Temporal lobe (tissue), 2 donors: ENCODE measurements around the genes SPTSSB, MYNN and RPL22L1.

GRCh38 chr3:161371437-161372314, at the start of gene SPTSSB:
Gene SPTSSB, minus strand, starts transcription at chr3:161371517.
- RAMPAGE, long total RNA, result no peak

DNA sequence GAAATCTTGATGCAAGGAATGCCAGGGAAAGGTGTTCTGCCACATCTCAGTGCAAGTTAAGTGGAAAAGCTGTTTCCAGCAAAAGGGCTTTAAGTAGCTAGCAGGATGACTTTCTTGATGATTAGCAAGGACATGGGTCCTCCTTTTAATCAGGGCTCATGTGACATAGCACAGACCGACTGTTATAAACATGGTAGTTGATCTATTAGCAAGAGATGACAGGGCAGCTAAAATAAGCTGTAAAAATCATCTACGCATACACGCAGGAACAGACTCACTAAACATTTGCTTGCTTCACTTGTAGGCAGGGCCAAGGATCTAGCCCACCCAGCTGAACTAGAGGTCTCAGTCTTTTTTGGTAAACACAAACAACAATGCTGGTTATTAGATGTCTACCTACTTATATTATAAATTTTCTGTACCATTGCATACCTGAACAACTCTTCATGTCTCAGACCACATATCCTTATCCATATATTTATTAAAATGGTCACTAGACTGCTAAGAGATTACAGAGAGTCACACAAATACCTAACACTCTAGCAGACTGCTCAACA, 68.9 kb downstream of the GOLIM4 start:
- RAMPAGE, long total RNA, result no peak

- RAMPAGE, long total RNA, result no peak
These were observed 3.7 kb downstream of the GOLIM4 start for GRCh38 chr3:168091833-168092639.

- RAMPAGE, long total RNA, result no peak
These were observed 164.9 kb upstream of the GOLIM4 start for GRCh38 chr3:168260667-168260945.

DNA sequence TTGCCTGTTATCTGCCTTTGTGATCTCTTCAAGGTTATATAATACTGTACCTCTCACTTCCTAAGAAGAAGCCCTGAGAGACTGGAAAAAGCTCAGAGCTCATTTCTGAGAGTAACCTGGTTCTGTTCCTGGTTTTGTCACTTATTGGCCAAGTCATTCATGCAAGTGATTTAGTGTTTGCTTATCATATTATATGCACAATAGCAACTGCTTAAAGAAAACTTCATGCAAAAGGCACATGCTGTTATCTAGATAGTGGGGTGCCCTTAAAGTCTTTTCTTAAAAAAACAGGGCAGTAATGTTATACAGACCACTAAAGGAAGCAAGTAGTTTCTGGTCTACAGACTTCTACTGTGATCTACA, 782.4 kb upstream of the GOLIM4 start:
- RAMPAGE, long total RNA, result no peak

DNA sequence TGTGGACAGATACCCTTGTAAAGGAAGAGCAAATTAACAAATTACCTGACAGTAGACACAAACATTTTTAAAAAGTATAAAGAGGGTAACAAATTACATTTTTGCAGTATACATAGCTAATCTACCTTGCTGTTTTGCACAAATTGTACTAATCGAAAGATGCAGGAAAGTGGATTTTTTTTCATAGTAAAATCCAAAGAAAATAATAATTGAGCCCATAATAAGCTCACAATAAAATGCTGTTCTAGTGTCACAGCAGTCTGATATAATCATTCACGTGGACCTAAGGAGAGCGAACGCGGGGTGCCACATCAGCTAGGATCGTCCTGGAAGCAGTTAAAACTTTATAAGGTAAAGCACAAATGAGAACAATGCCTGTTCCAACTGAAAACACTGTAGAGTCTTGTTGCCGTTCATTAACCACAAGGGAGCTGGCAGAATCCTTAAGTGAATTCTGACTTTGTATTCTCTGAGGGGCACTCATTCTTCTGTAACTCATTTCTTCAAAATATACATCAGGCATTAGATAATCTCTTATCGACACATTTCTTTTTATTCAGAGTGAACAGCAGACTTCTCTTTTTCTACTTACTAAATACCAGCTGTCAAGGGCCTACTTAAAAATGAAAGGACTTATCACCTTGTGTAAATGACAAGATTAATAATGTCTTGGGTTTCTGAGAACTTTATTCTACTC, 524.7 kb downstream of the MECOM start:
- RAMPAGE, long total RNA, result no peak

DNA sequence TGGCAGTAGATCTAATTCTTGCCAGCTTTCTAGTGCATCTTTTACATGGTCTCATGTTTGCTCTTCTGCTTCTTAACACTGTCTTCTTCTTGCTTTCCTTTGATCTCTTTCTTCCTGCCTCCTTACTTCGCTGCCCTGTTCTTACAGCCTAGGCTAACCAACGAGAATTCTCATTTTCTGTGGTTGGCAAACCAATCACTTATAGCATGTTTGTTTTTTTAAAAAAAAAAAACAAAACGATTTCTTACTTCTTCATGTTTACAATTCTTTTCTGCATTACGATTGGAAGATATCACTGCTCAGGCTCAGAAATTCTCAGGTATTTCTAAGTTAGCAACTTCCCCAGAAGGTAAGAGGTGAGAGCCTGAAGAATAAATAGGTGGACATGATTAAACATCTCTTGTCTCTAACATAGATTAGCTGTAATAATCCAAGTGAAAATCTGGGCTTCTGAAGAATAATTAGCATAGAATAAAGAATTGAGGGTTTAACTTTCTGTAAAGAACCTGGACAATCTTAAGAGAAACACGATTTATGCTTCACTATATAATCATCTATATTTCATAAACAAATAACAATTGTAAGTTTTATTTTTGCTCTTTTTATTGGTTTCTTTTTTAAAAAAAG, 241.9 kb downstream of the MECOM start:
- RAMPAGE, long total RNA, result no peak

GRCh38 chr3:169539927-169540821, 123.3 kb downstream of the MECOM start:
- RAMPAGE, long total RNA, result no peak

DNA sequence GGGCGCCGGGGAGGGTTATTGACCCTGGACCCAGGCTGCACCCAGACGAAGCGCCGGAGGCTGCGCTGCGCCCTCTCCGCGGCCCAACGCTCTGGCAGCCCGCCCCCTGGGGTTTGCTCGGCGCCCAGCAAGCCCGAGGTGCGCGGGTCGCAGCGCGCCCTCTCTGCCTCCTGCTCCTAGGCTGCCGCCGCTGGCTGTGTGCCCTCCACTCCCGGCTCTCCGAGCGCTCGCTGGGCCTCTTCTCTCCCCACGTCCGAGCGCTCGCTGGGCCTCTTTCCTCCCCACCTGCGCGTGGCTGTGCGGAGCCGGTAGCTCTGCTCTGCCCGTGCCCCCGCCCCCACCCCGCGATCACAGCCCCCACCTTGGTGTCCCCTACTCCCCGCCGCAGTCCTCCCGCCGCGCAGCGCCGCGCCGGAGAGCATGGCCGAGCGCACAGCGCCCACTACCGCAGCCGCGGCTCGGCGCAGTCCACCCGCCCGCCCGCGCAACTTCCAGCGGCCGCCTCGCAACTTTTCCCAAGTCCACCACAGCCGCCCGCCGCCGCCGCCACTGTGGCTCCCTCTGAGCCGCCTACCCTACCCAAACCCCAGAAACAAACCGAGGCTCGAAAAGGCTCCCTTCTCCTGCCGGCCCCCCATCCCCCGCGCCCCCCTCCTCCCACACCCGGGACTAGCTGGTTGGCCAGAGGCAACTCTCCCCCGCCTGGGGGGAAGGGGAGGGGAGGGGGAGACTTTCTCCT, 1.1 kb downstream of the MECOM start:
- RAMPAGE, long total RNA, result no peak

DNA sequence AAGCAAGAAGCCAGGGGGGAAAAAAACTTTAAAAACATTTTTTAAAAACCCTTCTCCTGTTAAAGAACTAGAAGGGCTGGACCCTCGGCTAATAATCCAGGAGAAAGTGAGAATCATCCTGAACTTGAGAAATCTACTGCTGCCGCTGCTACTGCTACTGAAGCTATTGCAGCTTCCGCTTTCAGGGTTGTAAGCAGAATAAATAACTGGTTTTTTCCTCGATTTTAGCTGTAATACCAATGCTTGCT, 420 bp upstream of the MECOM start:
- RAMPAGE, long total RNA, result no peak

DNA sequence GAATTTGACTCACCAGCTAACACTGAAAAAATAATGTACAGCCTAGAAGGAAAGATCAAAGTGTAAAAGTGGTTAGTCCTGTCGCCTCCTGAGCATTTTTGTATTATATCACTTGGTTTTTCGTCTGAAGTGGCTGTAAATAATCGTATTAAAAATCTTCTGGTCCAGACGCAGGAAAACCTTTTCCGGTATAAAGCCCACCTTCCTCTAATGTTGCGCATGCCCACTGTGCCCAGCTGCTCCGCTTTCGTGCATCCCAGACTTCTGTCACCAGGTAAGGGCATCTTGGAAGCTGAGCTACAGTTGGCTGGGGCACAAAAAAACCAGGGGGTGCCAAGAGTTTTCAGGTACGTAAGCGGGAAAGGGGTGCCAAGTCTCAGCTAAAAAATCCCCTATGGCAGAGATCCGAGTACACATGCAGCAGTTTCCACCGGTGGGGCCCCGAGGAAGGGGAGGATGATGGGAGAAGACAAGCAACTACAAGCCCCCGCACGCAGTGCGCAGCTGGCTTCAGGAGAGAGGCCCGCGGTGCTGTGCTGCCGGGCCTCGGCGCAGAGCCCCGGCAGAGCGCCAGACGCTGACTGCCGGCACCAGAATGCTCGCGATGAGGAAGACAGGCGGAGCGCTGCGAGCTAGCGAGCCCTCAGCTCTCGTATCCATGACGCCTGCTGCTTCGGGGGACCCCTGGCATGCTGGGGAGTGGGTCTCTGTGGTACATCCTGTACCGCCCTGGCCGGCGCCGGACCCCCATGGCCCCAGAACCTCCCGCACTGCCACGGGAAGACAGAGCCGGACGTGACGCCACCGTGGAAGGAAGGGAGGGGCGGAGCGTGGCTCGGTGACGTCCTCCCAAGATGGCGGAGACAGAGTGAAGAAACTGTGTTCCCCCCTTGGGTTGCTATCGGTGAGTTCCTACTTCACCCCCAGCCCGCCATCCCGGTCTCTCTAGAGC, at the start of gene MYNN:
Gene MYNN, plus strand, starts transcription at position 838 of the 952 bp plus-strand sequence.
- RAMPAGE, long total RNA, result start-site peak on the plus strand centred at position 839 of the sequence, 26 bp wide, 108 and 199 reads in 2 replicates

GRCh38 chr3:169811573-169811959, 1.1 kb upstream of the LRRIQ4 start:
- RAMPAGE, long total RNA, result no peak

DNA sequence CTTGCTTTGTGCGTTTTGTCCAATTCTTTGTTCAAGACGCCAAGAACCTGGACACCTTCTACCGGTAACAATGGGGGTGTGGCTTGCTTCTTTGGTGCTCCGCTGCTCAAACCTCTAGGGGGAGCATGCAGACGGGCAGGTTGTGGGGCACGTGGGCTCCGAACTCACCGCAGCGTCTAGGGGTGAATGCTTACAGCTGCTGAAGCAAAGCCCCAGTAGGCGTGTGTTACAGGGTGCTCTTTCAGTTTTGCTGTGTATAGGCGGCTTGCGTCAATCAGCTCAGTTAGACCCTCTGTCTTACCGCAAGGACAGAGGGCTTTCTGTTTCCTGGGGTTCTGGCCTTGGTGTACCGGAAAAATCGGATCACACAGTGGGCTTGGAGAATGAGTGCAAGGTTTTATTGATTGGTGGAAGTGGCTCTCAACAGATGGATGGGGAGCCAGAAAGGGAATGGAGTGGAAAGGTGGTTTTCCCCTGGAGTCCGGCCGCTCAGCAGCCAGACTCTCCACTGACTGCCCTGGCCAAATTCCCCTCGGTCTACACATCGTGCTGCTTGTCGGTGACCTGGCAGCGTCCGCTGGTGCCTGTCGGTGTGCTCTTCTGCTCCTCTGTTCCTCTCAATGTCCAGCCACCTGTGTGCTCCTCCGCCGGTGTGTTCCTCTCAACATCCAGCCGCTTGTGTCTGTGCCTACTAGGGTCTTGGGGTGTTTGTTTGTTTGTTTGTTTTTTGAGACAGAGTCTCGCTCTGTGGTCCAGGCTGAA, 1.3 kb upstream of the LRRC34 start:
- RAMPAGE, long total RNA, result no peak

- RAMPAGE, long total RNA, result no peak
These were observed 616 bp upstream of the SEC62 start for GRCh38 chr3:169965988-169966393.

- RAMPAGE, long total RNA, result no peak
These were observed 27.1 kb downstream of the PHC3 start for GRCh38 chr3:170154347-170154940.

DNA sequence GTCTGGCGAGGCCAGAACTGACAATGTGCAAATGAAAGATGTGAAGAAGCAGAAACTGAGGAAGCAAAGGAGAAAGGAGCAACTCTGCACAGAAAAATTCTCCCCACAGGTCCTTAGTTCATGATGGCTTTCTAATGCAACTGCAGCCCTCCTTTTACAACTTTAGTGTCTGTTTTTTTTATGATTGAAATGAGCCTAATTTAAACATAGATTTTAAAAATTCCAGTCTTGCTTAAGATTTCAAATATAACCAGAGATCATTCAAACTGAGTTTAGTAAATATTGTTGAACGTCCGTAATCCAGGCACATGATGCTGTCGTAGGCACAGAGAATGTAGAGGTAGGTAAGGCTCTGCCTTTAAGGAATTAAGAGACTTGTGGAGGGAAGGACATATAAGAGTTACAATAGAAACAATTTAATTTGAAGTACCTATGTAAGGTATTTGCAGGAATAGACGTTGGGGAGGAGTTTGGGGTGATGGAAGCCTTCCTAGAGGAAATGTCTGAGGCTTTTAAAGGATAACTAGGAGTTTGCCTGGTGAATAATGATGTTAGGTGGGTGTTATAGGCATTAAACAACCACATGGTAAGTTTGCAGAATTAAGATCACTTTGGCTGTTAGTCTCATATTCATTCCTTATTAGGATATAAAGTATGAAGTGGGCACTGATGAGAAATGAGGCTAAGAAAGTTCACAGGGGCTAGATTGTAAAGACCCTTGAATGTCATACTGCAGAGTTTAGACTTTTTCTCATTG, 5.0 kb downstream of the PRKCI start:
- RAMPAGE, long total RNA, result no peak

- RAMPAGE, long total RNA, result no peak
These were observed 3.9 kb downstream of the RPL22L1 start for GRCh38 chr3:170865922-170866653.

DNA sequence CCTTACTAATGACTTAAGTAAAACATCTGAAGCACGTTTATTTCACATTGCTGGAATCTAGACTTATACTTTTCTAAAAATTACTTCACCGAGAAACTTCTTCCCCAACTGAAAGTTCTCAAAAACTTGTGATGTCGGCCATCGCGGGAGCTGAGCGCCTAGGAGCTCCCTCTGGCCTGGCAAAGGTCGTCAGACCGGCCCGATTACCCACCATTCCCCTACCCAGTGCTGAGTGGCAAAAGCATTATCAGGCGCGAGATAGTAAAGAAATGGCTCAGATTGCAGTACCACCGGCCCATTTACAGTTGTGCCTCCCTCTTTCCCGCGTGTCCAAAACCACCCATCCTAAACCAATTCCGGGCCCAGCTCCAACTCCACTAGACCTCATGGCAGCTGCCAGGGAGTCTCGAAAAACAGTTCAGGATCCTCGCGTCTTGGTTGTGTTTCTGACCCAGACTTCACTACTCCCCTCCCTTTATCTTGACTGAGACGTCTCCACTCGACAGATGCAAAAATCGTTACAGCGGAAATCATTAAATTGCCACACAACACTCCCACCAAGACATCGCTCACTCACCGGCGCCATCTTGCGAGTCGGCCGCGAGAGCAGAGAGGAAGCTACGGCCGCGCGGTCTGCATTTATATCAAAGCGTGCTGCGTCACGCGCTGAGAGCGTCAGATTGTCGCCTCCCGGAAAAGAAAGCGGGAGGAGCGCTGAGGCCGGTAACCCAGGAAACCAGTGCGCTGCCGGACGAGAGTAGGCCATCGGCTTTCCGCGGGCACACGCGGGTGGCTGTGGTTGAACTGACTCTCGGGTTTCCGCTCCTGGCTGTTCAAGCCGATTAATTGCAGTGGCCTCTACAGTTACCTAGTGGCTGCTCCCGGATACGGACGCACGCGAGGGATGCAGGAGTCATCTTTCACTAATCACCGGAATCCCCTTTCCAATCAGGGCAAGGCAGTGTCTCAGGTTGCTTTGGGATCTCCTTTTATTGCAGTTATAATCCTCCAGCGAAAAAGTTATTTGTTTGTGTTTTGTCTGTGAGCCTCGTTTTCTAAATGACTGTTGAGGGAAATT, at the start of gene RPL22L1:
Gene RPL22L1, minus strand, starts transcription at position 614 of the 1,078 bp plus-strand sequence.
- RAMPAGE, long total RNA, result start-site peak on the minus strand centred at position 602 of the sequence, 22 bp wide, 58 and 17 reads in 2 replicates

DNA sequence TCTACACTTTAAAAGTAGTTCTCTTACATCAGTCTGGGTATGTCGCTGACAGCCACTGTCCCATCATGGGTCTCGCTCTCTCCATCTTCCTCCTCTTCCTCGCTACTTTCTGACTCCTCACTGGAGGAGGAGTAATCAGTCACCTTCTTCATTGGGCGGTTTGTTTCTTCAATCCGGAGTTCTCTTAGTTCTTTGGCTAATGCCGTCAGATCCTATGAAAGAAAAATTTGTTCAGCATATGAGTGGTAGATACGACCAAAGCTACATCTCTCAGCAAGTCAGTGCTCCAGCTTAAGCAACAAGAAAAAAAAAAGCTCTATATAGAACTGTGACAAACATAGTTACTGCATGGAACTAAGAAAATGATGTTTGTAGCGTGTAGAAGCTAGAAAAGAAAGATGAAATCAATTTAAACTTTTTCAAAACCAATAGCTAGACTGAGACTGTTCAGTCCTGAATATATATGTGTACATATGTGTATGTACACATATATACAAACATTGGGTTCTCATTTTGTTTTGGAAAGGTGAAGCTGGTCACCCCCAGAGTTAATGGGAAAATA, 75.0 kb upstream of the SLC2A2 start:
- RAMPAGE, long total RNA, result no peak

DNA sequence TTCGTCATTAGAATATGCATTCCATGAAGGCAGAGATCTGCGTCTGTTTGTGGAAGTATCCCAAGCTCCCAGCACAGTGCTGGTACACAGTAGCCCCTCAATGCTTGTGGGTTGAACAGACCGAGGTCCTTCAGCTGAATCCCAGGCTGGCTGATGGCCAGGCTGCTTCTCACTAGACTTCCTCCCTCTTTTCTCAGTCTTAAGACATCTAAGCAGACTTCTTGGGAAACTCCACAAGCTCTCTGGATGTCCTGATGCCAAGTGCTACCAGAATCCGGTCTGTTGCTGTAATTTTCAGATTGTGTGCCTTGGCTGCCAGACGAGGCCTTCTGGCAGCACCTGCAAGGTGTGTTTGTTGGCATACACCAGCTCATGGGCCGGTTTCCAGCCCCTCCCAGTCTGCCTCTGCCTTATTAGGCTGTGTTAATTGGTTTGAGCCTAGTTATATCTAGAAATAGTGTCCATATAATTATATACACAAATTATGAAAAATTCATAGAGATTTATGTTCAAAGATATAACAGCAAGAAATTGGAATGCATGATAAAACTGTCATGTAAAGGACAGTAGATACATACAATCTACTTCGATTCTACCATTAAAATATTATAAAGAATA, 120.6 kb downstream of the TNIK start:
- RAMPAGE, long total RNA, result no peak